Mammary epithelial cell (primary cell): ENCODE results near the gene ATOH1.

- CAGE, long polyA plus RNA = no peak
- RRBS = no CpG with 5 or more reads among the region's 5 CpGs
Observed at GRCh38 chr4:89753453-89753796, 83.5 kb downstream of the SNCA start.

- CAGE, long polyA plus RNA = no peak
- RRBS = no CpG with 5 or more reads among the region's 5 CpGs
Observed at GRCh38 chr4:89829432-89829889, 7.5 kb downstream of the SNCA start.

GRCh38 chr4:90129135-90129544, 1.9 kb downstream of the CCSER1 start:
- CAGE, long polyA plus RNA = no peak
- RRBS = no CpG with 5 or more reads among the region's 4 CpGs

- CAGE, long polyA plus RNA = no peak
- RRBS = no CpG with 5 or more reads among the region's 2 CpGs
Observed at GRCh38 chr4:90212624-90213352, 85.6 kb downstream of the CCSER1 start.

GRCh38 chr4:93828306-93829258, at the start of gene ATOH1:
Gene ATOH1 (plus strand): TSS chr4:93828753.
- CAGE, long polyA plus RNA = no peak
- RRBS = 2% methylated on average over 14 of the region's 72 CpGs

- CAGE, long polyA plus RNA = no peak
- RRBS = no CpG with 5 or more reads among the region's 2 CpGs
Observed at GRCh38 chr4:94526306-94526750, 74.6 kb downstream of the PDLIM5 start.

- CAGE, long polyA plus RNA = no peak
Observed at GRCh38 chr4:94537117-94537673, 85.5 kb downstream of the PDLIM5 start.

DNA sequence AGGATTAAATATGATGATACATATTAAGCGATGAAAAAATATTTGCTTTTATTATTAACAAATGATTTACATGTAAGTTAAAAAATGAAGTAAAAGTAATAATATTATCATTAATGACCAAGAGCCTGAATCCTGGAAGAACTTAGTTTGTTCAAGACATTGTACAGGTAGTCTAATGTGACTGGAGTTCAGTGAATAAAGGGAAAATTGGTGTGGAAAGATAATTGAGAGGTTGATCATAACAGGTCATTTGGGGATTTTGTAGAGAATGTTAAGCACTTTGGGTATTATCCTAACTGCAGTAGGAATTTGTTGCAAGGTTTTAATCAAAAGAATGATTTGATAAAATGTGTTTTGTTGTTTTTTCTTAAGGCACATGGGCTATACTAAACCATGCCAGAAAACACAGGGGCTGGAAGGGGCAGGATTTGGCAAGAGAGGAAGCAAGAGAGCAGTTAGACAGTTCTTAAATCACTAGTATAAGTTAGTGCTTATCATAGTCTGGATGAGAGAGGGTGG, 151.2 kb downstream of the PDLIM5 start:
- CAGE, long polyA plus RNA = no peak
- RRBS = no CpG with 5 or more reads among the region's 1 CpG

- CAGE, long polyA plus RNA = no peak
- RRBS = no CpG with 5 or more reads among the region's 3 CpGs
Observed at GRCh38 chr4:94669321-94669544, 88.5 kb upstream of the BMPR1B start.

DNA sequence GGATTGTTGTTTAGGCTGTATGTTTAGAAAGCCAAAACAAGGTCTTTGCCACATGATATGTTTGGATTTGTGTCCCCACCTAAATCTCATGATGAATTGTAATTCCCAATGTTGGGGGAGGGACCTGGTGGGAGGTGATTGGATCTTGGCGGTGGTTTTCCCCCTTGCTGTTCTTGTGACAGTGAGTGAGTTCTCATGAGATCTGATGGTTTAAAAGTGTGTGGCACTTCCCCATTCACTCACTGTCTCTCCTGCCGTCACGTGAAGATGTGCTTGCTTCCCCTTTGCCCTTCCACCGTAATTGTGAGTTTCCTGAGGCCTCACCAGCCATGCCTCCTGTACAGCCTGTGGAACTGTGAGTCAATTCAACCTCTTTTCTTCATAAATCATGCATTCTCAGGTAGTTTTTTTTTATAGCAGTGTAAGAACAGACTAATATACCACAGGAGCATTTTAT, 304.0 kb downstream of the BMPR1B start:
- CAGE, long polyA plus RNA = no peak
- RRBS = no CpG with 5 or more reads among the region's 4 CpGs

GRCh38 chr4:95547519-95548274, 1.1 kb downstream of the UNC5C start:
- CAGE, long polyA plus RNA = no peak
- RRBS = 3% methylated on average over 11 of the region's 30 CpGs

DNA sequence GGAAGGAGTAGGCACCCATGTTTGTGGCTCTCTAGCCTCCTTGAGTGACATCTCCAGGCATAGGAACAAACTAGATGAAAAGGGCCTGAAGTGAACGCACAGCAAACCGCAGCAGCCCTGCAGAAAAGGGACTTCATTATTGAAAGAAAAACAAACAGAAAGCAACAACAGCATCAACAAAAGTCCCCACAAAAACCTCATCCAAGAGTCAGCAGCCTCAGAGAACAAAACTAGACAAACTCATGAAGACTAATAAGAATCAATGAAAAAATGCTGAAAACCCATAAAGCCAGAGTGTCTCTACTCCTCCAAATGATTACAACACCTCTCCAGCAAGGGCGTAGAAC, 805.7 kb downstream of the STPG2 start:
- CAGE, long polyA plus RNA = no peak
- RRBS = no CpG with 5 or more reads among the region's 3 CpGs

DNA sequence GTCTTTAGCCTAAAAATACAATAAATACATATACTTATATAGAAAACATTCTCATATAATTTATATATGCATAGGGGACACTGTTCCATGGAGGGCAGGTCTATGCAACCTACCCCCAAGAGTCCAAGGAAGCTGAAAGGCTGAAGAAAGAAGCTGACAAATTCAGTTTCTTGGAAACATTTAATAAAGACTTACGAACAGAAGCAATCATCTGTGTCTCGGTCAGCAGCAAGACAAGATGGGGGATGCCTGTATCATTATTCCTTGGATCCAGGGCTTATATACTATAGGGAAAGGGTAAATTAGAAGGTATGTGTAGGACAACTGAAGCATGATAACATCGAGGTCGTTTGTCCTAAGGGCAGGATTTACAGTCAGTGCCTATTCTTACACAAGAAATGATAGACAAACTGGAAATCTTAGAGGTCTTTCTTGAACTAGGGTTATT, 553.1 kb downstream of the STPG2 start:
- CAGE, long polyA plus RNA = no peak
- RRBS = no CpG with 5 or more reads among the region's 4 CpGs

- CAGE, long polyA plus RNA = no peak
- RRBS = no CpG with 5 or more reads among the region's 14 CpGs
Observed at GRCh38 chr4:97633336-97633675, 510.0 kb downstream of the STPG2 start.

- CAGE, long polyA plus RNA = no peak
- RRBS = no CpG with 5 or more reads among the region's 5 CpGs
Observed at GRCh38 chr4:98025574-98026026, 117.7 kb downstream of the STPG2 start.

DNA sequence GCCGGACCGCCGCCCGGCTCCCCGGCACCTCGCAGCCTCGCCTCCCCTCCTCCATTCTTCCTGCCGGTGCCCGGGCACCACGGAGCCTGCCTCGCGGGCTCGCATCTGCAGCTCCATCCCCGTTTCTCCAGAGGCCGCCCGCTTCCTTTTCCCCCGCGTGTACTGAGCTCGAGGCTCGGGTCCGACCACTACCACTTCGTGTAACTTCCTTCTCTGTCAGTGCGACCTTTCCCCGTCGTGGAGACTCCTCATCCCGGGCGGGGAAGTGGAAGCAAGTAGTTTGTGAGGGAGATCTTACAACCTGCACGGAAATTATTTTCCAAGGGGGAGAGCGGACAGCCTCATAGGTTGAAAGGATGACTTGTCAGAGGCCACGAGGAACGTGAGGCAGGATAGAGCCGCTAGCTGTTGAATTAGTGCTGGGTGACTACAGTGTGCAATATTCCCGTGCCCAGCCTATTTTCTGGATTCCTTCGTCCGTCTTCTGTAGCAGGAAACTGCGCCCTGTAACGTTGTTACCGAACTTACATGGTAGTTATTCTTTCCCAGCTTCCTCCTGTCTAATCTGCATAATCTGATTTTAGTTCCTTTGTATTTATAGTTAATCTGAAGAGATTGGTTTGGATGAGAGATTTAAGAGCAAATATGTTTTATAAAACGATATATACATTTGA, 742 bp downstream of the RAP1GDS1 start:
- CAGE, long polyA plus RNA = no peak
- RRBS = 7% methylated on average over 1 of the region's 39 CpGs

GRCh38 chr4:98262463-98263111, 1.4 kb downstream of the RAP1GDS1 start:
- CAGE, long polyA plus RNA = no peak
- RRBS = no CpG with 5 or more reads among the region's 12 CpGs

DNA sequence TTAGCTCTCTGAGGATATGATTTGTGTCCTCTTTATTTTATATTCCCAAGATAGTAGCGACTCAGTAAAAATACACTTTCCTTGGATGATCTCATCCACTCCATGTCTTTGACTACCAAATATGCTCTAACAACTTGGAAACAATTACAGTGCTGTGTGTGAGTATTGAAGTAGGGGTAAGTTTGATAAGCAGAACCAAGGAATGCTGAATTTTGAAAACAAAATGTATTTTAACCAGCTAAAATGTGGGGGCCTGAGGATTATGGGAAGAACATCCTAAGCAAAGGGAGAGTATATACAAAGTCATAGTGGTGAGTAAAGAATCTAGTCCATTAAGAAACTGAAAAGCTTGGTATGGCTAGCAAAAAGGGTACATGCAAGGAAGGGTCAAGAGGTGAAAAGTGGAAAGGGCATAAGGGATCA, 54.1 kb downstream of the RAP1GDS1 start:
- CAGE, long polyA plus RNA = no peak
- RRBS = no CpG with 5 or more reads among the region's 1 CpG

DNA sequence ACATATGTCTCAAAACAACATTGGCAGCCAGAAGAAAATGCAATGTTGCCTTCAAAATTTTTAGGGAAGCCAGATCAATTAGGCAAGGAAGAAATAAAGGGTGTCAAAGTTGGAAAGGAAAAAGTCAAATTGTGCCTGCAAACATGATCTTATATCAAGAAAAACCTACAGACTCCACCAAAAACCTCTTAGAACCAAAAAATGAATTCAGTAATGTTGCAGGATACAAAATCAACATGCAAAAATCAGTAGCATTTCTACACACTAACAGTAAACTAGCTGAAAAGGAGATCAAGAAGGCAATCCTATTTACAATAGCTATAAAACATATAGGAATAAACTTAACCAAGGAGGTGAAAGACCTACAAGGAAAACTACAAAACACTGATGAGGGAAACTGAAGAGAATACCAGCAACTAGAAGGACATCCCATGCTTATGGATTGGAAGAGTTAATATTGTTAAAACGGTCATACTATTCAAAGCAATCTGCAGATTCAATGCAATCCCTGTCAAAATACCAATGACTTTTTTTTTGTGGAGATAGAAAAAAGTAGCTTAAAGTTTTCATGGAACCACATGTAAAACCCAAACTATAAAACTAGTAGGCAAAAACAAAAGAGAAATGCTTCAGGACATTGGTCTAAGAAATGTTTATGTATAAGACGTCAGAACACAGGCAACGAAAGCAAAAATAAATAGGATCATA, 137.5 kb downstream of the RAP1GDS1 start:
- CAGE, long polyA plus RNA = no peak
- RRBS = no CpG with 5 or more reads among the region's 3 CpGs

GRCh38 chr4:98478468-98479160, 179.8 kb downstream of the TSPAN5 start:
- CAGE, long polyA plus RNA = no peak
- RRBS = no CpG with 5 or more reads among the region's 13 CpGs